Metastatic Breast Carcinoma in the Ovary (tissue), 3 donors: Measurements from ENCODE around the gene TPGS1.

- PRO-cap, 3 experiments, result no peak in any of the 3 experiments
These were observed 16.6 kb upstream of the PLPP2 start for GRCh38 chr19:307663-308319.

DNA sequence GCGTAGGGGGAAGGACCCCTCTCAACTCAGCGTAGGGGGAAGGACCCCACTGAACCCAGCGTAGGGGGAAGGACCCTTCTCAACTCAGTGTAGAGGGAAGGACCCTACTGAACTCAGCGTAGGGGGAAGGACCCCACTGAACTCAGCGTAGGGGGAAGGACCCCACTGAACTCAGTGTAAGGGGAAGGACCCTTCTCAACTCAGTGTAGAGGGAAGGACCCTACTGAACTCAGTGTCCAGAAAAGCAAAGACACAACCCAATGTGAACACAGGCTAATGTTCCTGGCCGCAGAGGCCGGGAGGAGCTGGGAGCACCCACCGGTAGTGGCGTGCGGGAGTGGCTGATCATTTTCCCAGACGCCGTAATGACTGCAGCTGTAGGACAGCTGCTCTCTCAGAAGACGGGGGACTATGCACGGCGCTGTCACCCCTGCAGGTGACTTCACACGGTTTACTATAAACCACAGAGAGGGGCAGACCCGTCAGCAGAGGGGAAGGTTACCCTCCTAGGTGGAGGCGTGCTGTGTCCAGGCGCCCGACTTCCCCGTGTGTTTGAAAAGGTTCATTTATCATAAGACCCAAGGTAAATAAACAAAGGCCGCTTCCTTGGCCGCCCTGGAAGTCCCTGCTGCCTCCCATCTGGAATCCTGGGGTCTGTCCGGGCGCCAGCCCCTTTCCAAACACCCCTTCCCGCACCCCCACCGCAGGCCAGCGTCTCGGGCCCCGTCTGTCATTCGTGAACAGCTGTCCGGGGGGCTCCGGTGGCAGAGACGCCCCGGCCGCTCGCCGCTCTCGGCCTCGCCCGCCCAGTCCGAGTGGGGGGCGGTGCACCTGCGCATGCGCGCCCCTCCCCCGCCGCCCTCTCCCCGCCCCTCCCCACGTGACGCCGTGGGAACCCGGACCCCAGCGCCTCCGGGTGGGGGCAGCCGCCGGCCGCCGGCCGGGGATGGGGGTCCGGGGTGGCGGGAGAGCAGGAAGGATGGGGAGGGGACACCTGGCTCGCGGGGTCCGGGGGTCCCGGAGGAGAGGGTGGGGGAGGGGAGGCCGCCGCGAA is 1.1 kb downstream of the SHC2 start:
- PRO-cap, 3 experiments, result peak in 3 of 3 experiments; most common plus-strand start position 879 of the sequence (in 3); most common minus-strand start position 813 of the sequence (in 3)

- PRO-cap, 3 experiments, result peak in 3 of 3 experiments; most common plus-strand start chr19:507500 (in 3); most common minus-strand start chr19:507889 (in 3)
These were observed at the start of gene TPGS1 for GRCh38 chr19:507344-508077. Gene TPGS1 (plus strand): TSS chr19:507497.

DNA sequence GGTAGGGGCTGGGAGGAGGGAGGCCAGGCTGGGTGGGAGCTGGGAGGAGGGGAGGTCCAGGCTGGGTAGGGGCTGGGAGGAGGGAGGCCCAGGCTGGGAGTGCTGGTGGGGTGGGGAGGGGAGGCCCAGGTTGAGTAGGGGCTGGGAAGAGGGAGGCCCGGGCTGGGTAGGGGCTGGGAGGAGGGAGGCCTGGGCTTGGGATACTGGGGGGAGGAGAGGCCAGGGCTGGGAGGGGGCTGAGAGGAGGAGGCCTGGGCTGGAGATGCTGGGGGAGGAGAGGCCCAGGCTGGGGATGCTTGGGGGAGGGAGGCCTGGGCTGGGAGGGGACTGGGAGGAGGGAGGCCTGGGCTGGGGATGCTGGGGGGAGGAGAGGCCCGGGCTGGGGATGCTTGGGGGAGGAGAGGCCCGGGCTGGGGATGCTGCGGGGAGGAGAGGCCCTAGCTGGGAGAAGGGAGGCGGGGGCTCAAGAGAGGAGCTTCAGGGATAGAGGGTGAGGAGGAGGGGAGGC is 11.0 kb downstream of the TPGS1 start:
- PRO-cap, 3 experiments, result no peak in any of the 3 experiments

GRCh38 chr19:549337-549686 is 5.5 kb downstream of the GZMM start:
- PRO-cap, 3 experiments, result no peak in any of the 3 experiments

DNA sequence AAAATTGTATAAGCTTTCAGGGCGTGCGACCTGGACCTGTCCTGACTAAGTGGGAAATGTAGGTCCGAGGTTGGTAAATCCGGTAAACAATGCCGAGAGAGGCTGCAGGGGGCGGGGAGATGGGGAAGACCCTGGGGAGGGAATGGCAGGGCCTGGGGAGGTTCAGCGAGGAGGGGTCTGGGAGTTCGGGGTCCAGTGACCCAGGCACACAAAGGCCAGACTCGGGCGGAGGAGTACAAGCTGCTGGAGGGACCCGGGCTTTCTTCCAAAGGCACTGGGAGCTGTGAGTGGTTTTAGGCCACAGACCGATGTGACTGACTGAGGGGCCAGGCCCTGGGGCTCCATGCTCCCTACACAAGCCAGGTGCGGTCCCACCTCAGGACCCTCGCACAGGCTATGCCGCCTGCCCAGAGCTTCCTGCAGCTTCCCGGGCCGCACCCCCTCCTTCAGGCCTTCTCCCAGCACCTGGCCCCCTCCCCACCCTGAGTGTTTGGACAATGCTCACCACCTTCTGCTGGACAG is 3.1 kb upstream of the HCN2 start:
- PRO-cap, 3 experiments, result no peak in any of the 3 experiments

DNA sequence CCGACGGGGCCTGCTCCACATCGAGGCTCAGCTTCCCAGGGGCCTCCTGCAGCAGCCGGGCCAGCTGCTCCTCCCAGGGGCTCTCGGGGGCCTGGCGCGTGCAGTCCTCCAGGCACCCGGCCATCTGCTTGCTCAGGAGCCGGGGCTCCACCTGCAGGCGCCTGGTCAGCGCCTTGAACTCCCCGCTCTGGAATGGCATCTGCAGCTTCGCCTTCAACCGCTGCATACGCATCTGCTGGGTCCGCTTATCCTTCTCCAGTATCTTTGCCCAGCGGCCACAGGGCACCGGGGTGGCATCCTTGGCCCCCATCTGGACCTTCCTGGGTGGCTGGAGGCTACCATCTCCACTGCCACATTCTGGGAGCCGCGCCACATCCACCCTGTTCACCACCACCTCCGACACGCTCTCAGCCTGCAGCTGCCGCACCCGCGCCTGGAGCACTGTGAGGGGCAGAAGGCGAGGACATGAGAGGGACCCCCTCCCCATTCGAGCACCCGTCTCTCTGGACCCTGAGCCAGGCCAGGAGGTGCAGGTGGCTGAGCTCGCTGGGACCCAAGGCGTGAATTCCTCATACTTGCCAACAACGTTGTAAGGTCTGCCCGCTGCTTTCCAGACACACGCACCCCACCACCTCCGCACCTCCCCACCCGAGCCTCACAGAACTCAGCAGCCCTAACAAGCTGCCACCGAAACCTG is 3.5 kb downstream of the POLRMT start:
- PRO-cap, 3 experiments, result no peak in any of the 3 experiments

DNA sequence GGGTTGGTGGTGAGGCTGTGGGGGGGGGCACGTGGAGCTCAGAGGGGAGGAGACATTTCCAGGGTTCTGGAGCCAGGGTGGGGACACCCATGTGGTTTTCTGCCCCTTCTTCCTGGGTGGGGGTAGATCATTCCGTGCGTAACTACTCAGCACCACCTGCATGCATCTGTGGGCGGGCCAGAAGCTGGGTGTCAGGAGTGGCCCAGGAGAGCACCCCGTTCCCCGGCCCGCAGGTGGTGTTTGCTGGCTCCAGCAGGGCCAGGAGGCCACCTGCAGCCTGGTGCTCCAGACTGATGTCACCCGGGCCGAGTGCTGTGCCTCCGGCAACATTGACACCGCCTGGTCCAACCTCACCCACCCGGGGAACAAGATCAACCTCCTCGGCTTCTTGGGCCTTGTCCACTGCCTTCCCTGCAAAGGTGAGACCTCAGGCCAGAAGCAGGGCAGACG is 1.4 kb downstream of the FSTL3 start:
- PRO-cap, 3 experiments, result no peak in any of the 3 experiments

DNA sequence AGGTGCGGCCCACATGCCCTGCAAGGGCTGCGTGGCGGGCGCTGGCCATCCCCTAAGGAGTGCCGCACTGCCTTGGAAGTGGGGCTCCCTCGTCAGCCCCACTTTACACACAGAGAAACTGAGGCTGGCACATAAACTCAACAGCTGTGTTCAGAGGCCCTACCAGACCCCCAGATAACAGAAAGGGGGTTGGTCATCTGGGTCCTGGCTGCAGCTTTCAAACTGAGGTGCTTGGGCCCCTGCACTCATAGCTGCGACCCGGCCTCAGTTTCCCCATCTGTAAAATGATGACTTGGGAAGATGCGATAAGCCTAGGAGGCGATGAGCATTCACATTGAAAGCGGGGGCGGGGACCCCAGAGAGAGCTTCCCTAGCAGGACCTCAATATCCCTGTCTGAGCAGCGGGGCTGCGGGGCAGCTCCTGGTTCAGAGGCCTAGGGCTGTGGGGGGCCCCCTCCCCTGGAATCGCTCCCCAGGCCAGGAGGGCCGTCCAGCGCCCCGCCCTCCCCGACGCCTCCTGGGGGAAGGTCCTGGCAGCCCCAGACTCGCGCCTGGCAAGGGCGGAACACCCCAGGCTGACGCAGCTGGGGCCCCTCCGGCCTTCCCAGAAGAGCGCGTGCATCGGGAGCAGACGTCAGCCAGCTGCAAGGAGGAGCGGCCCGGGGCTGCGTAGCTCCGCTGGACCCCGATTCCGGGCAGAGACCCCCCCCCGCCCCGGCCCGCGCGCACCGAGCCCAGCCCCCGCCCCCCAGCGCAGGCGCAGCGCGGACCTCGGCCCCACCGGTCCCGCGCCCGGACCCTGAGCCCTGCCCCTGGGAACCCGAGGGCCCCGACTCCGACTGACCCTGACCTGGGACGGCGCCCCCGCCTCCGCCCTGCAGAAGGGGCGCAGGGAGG is 3.4 kb downstream of the FSTL3 start:
- PRO-cap, 3 experiments, result peak in 3 of 3 experiments; most common plus-strand start position 630 of the sequence (in 3); most common minus-strand start position 656 of the sequence (in 1)

GRCh38 chr19:726782-727425 is 18.2 kb downstream of the PALM start:
- PRO-cap, 3 experiments, result no peak in any of the 3 experiments

GRCh38 chr19:748022-748586 is 2.8 kb upstream of the MISP start:
- PRO-cap, 3 experiments, result peak in 1 of 3 experiments; most common plus-strand start chr19:748412 (in 1); most common minus-strand start chr19:748233 (in 1)

DNA sequence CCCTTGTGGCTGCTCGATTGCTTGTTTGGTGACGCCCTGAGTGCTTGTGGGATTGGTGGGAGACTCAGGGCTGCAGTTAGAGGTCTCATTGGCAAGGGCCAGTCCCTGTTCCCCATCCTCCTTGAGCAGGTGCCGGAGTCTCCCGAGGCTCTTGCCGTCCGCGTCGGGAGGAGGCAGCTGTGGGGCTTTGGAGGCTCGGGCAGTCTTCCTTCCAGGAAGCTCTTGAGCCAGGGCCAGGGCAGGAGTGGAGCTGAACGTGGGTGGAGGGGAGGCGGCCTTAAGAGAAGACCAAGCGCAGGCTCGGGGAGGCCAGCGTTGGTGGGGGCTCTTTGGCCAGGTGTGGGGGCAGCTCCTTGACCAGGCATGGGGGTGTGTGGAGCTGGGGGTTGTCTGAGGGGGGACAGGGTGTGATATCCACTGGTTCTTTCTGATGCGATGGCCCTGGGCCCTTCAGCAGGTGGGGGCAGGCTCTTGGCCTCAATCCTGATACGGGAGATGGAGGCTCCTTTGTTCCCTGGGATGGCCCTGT is 4.9 kb downstream of the PTBP1 start:
- PRO-cap, 3 experiments, result peak in 1 of 3 experiments; most common minus-strand start position 162 of the sequence (in 1)

DNA sequence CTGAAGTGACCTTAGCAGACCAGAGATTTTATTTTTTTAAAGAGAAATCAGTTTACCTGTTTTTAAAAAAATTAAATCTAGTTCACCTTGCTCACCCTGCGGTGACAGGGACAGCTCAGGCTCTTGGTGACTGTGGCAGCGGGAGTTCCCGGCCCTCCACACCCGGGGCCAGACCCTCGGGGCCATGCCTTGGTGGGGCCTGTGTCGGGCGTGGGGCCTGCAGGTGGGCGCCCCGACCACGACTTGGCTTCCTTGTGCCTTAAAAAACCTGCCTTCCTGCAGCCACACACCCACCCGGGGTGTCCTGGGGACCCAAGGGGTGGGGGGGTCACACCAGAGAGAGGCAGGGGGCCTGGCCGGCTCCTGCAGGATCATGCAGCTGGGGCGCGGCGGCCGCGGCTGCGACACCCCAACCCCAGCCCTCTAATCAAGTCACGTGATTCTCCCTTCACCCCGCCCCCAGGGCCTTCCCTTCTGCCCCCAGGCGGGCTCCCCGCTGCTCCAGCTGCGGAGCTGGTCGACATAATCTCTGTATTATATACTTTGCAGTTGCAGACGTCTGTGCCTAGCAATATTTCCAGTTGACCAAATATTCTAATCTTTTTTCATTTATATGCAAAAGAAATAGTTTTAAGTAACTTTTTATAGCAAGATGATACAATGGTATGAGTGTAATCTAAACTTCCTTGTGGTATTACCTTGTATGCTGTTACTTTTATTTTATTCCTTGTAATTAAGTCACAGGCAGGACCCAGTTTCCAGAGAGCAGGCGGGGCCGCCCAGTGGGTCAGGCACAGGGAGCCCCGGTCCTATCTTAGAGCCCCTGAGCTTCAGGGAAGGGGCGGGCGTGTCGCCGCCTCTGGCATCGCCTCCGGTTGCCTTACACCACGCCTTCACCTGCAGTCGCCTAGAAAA is 10.6 kb downstream of the PLPPR3 start:
- PRO-cap, 3 experiments, result no peak in any of the 3 experiments

DNA sequence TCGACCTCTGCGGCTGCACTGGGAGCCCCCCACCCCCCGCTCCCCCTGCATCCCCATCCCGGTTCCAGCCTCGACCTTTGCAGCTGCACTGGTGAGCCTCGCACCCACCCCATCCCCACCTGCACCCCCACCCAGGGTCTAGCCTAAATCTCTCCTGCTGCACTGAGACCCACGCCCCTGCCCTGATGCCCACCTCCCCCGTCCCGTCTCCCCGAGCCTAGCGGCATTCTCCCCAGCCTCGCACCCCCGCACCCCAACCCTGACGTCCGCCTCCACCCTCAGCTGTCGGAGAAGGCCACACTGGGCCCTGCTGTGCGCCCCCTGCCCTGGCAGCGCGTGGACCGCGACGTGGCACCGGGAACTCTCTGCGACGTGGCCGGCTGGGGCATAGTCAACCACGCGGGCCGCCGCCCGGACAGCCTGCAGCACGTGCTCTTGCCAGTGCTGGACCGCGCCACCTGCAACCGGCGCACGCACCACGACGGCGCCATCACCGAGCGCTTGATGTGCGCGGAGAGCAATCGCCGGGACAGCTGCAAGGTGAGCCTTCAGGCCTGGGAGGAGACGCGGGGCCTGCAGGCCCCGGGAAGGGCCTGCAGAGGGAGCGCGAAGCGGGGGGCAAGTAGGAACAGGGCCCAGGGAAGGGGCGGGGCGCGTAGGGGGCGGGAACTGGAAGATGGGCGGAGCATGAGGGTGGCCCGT is 2.1 kb downstream of the CFD start:
- PRO-cap, 3 experiments, result peak in 1 of 3 experiments; most common minus-strand start position 506 of the sequence (in 1)

DNA sequence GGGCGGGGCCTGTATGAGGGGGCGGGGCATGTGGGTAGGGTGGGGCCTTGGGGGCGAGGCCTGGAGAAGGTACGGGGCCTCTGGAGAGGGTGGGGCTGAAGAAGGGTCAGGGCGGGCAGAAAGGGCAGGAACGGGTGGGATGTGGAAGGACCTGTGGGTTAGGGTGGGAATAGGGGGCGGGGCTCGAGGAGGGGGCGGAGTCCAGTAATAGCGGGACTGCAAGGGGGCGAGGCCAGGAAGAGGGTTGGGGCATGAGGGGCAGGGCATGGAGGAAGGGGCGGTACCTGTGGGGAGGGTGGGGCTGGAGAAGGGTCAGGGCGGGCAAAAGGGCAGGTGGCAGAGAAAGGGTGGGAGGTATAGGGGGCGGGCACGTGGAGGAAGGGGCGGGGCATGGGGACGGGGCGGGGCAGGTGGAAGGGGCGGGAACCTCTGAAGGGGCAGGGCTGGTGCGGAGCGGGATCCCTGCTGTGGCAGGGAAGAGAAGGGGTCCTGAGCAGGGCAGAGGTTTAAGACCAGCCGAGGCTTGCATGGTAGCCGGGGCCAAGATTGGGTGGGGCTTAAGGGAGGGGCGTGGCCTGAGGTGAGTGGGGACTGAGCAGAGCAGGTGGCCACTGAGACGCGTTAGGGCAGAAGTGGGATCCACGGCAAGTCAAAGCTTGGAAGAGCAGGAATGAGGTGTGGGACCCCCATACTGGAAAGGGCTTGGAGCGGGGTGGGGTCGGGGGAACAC is 2.8 kb downstream of the CFD start:
- PRO-cap, 3 experiments, result no peak in any of the 3 experiments

- PRO-cap, 3 experiments, result no peak in any of the 3 experiments
These were observed 8.4 kb downstream of the CFD start for GRCh38 chr19:867766-868425.

DNA sequence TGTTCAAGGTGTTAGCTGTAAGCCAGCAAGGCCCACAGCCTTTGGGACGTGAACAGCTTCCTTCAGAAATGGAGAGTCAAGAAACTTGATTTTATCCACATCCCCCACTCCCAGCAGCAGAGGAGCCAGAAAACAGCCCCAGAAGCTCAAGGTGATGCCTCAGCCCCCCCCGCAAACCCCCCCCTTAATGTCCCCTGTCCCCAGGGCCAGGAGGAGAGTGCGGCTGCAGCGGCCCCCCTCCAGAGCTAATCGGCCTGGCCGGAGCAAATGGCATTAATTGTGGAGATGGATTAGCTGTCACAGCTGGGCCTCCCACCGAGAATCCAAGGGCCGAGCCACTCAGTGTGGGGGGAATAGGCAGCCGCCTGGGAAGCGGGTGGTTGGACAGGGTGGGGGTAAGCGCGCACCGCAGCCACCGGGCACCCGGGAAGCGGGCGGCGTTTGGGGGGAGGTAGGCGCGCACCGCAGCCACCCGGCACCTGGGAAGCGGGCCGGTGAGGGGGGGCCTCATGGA is 9.9 kb downstream of the R3HDM4 start:
- PRO-cap, 3 experiments, result no peak in any of the 3 experiments

- PRO-cap, 3 experiments, result no peak in any of the 3 experiments
These were observed 1.0 kb upstream of the ARID3A start for GRCh38 chr19:924809-925244.

DNA sequence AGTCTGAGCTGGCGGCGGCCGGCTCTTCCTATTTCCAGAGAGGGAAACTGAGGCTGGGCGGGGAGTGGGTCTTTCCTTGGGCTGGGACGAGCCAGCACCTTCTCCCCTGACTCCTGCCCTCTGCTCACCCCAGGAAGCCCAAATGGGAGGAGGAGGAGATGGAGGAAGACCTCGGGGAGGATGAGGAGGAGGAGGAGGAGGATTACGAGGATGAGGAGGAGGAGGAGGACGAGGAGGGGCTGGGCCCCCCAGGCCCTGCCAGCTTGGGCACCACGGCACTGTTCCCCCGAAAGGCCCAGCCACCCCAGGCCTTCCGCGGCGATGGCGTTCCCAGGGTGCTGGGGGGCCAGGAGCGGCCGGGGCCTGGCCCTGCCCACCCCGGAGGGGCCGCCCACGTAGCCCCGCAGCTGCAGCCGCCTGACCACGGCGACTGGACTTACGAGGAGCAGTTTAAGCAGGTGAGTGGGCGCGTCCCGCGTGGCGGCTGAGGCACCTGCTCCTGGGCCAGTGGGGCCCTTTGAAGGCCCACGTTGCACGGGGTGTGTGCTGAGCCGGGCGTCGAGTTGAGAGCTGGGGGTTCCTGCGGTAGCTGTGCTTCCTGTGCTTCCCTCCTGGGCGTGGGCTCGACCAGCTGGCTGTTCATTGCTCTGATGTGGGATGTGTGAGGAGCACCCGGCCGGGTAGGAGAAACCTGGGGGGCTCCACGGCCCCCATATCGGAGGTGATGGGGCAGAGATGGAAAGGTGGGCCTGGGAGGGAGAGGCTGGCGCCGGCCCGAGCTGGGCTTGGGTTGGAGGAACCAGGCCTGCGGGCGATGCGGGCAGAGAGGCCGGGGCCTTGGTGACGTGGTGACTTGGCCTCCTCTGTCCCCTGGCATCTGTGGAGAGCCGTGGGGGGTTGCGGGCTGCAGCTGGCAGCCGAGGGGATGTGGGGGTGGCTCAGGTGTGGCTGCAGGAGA is 6.7 kb downstream of the ARID3A start:
- PRO-cap, 3 experiments, result no peak in any of the 3 experiments

DNA sequence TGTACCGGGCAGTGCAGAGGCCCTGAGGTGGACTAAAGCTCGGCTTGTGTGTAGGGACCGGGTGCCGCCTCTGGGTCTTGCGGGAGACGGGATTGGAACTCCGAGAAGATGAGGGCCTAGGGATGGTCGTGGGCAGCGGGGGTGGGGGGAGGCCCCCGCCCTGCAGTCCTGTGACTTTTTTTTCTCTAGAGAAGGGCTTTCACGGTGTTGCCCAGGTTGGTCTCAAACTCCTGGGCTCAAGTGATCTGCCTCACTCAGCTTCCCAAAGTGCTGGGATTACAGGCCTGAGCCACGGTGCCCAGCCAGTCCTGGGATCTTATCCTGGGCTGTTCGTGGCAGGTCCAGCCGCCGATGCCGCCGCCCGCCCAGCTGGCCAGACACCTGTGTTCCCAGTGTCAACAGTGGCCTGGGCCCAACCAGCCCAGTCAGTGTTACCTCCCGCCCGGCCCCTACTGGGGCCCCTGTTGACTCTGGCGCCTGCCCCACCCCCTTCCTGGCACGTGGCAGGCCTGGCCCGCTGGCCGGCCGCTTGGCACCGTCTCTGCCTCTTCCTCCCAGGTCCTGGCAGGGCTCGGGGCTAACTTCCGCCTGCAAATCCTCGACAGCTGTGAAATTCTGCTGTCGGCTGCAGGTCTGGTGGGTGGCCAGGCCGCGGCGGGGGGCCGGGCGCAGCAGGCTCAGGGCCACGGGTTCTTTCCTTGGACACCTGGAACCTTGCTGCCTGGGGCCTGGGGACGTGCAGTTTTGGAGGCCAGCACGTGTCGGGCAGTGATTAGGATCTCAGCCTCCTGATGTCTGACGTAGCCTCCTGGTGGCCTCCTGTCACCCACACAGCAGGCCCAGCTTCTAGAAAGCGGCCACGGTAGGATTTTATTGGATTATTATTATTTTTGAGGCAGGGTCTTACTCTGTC is 9.0 kb downstream of the ARID3A start:
- PRO-cap, 3 experiments, result peak in 2 of 3 experiments; most common plus-strand start position 557 of the sequence (in 1); most common minus-strand start position 403 of the sequence (in 1)